Ovary (tissue), 7 donors: Measurements from ENCODE around the gene SWAP70.

- PRO-cap, 7 experiments: peak in 7 of 7 experiments; most common plus-strand start chr11:9264607 (in 3); most common minus-strand start chr11:9264502 (in 2)
- RAMPAGE, long total RNA, 2 experiments: no peak in any of the 2 experiments
These were observed 549 bp downstream of the DENND5A start for GRCh38 chr11:9264361-9265240.

- PRO-cap, 7 experiments: no peak in any of the 7 experiments
- RAMPAGE, long total RNA, 2 experiments: no peak in any of the 2 experiments
These were observed 8.3 kb upstream of the DENND5A start for GRCh38 chr11:9273203-9274118.

DNA sequence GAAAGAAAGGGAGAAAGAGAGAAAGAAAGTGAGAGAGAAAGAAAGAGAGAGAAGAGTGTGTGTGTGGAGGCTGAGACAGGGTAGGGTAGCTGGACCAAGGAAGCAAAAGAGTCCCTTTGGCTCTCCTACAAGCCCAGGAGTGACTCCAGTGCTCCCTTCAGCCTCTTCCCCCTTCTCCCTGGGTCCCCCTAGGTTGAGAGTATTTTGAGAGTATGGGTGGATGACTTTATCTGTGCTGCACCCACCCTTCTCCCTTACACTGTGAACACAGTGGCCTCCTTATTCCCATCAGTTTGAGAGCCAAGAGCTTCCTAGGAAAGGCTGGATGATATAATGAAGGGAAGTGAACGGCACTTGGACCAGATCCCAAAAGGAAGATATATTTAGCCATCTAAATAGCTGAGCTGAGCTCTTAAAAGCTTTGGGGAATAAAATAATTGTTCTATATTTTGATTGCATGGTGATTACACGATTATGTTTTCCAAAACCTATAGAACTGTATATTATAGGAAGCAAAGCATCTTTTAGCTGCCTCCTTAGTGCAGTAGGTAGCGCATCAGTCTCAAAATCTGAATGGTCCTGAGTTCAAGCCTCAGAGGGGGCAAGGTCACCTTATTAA is 9.7 kb upstream of the DENND5A start:
- PRO-cap, 7 experiments: no peak in any of the 7 experiments
- RAMPAGE, long total RNA, 2 experiments: no peak in any of the 2 experiments

- PRO-cap, 7 experiments: no peak in any of the 7 experiments
- RAMPAGE, long total RNA, 2 experiments: no peak in any of the 2 experiments
These were observed 4.6 kb upstream of the TMEM41B start for GRCh38 chr11:9318677-9319781.

- PRO-cap, 7 experiments: no peak in any of the 7 experiments
- RAMPAGE, long total RNA, 2 experiments: no peak in any of the 2 experiments
These were observed 38.2 kb downstream of the IPO7 start for GRCh38 chr11:9422365-9423272.

GRCh38 chr11:9529954-9530701 is 43.3 kb upstream of the WEE1 start:
- PRO-cap, 7 experiments: peak in 3 of 7 experiments; most common plus-strand start chr11:9530578 (in 1); most common minus-strand start chr11:9530478 (in 1)
- RAMPAGE, long total RNA, 2 experiments: no peak in any of the 2 experiments

DNA sequence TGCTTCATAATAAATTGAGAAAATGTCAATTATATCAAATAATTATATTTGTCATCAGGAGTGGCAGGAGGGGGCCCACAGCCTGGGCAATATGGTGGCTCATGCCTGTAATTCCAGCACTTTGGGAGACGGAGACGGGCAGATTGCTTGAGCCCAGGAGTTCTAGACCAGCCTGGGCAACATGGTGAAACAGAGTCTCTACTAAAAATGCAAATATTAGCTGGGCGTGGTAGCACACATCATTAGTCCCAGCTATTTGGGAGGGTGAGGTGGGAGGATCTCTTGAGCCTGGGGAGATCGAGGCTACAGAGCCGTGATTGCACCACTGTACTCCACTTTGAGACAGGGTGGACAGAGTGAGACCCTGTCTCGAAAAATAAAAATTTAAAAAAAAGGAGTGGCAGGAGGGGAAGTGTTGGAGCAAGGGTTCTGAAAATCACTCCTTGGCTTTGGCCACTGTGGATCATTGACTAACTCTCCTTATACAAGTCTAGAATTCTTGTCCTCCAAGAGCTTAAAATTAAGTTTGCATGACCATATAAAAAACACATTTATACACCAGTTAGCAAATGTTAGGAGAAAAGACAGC is 2.4 kb upstream of the WEE1 start:
- PRO-cap, 7 experiments: no peak in any of the 7 experiments
- RAMPAGE, long total RNA, 2 experiments: no peak in any of the 2 experiments

DNA sequence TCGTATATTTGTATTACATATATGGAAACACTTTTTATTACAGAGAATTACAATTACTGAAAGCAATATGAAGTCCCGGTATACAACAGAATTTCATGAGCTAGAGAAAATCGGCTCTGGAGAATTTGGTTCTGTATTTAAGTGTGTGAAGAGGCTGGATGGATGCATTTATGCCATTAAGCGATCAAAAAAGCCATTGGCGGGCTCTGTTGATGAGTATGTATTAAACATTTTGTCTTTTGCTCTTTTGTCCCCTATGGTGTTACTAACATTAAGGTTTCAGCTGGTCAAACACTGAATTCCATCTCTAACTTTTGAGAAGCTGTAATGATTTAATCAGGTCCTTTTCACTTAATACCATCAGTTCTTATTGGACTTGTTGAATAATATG is 3.0 kb downstream of the WEE1 start:
- PRO-cap, 7 experiments: no peak in any of the 7 experiments
- RAMPAGE, long total RNA, 2 experiments: no peak in any of the 2 experiments

DNA sequence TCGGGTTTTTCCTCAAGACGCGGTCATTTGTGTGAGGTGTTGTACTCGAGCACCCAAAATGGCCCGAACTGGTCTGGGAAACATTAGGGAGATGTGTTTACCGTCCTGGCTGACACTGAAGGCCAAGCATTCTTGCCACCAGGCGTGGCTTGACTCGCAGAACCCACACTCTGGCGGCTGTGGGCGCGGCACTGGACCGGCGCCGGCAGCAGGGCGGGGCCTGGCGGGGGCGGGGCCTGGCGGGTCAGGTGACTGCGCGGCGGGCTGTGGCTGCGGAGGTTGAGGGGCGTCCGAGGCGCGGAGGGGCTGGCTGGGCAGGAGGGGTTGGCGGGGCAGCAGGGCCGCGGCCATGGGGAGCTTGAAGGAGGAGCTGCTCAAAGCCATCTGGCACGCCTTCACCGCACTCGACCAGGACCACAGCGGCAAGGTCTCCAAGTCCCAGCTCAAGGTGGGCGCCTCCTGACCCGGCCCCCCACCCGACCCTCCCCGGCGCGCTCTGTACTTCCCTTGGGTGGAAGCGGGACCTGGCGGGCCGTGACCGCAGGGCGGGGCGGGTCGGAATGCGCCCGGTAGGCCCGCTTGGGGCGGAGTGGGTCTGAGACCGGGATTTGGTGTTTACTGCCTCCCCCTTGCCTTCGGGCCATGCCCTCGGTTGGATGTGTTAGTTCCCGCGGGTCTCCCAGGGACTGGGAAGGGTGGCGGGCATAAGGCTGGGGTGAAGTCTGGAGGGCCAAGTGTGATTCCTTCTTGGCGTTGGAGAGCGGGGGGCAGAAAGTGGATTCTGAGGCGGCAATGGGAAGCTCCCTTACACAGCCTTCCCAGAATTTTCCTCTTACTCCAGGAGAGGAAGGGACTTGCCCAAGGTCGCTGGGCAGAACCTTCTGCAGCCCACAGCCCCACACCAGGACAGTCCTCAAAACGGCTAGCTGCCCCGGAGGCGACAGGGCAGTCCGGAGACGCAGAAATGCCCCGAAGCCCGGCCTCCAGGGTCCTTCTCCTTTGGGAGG is at the start of gene SWAP70:
Gene SWAP70 (plus strand): TSS at position 247 of the 1,007 bp plus-strand sequence.
- PRO-cap, 7 experiments: peak in 7 of 7 experiments; most common plus-strand start position 247 of the sequence (in 3); most common minus-strand start position 181 of the sequence (in 6)
- RAMPAGE, long total RNA, 2 experiments: start-site peak on the plus strand in 2 of 2 experiments, centred at positions 272 to 351 of the sequence, 23 to 107 reads per replicate

DNA sequence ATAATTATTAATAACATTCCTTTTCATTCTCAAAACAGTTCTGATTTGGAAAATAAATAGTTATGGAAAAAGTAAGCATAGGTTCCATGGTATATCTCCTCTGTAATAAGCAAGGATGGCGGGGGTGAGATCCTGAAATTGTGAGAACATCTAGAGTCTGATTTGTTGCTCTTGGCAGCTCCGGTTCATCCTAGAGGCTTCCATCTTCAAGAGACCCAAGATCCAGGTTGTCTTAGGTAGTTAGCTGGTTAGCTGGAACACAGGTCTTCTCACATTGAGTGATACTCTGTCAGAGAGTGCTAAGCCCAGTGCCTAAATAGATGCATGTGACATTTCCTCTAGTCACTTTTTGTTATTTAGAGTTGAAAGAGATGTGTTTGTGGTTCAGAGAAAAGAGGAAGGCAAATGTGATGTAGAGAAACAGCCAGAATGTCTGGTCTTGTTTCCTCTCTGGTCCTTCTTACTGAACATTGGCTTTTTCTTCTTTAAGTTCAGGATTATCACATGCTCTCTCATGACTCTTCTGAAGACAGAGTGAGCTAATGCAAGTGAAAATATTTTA is 75.2 kb downstream of the SWAP70 start:
- PRO-cap, 7 experiments: no peak in any of the 7 experiments
- RAMPAGE, long total RNA, 2 experiments: no peak in any of the 2 experiments

GRCh38 chr11:9849829-9850400 is 186.0 kb downstream of the SWAP70 start:
- PRO-cap, 7 experiments: no peak in any of the 7 experiments
- RAMPAGE, long total RNA, 2 experiments: no peak in any of the 2 experiments

DNA sequence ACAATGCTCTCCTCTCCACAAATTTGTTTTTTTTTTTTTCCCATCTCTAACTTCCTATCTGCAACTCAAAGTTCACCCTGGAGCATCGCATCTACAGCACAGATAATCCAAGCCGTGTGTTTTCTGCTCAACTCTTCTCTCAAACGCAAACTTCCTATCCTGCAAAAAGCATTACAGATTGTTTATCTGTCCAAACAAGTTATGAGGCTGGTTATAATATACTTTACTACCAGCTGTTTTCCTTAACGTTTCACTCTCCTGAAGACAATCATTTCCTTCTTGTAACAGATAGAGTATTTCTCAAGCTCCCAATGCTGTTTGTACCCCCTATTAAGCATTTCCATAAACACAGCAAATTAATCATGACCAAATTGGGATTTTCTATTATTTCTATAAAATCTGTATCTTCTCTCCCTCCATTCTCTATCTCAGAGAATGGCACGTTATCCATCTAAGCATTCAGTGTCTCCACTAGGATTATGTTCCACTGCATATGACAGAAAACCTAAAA is 84.7 kb downstream of the SBF2 start:
- PRO-cap, 7 experiments: no peak in any of the 7 experiments
- RAMPAGE, long total RNA, 2 experiments: start-site peak on the minus strand in 1 of 2 experiments, centred at position 206 of the sequence, 15 reads per replicate

DNA sequence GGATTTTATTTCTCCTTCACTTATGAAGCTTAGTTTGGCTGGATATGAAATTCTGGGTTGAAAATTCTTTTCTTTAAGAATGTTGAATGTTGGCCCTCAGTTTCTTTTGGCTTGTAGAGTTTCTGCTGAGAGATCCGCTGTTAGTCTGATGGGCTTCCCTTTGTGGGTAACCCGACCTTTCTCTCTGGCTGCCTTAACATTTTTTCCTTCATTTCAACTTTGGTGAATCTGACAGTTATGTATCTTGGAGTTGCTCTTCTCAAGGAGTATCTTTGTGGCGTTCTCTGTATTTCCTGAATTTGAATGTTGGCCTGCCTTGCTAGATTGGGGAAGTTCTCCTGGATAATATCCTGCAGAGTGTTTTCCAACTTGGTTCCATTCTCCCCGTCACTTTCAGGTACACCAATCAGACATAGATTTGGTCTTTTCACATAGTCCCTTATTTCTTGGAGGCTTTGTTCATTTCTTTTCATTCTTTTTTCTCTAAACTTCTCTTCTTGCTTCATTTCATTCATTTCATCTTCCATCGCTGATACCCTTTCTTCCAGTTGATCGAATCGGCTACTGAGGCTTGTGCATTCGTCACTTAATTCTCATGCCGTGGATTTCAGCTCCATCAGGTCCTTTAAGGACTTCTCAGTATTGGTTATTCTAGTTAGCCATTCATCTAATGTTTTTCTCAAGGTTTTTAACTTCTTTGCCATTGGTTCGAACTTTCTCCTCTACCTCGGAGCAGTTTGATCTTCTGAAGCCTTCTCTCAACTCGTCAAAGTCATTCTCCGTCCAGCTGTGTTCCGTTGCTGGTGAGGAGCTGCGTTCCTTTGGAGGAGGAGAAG is 63.3 kb downstream of the SBF2 start:
- PRO-cap, 7 experiments: no peak in any of the 7 experiments
- RAMPAGE, long total RNA, 2 experiments: start-site peak on the minus strand in 1 of 2 experiments, centred at position 589 of the sequence, 17 reads per replicate

- PRO-cap, 7 experiments: no peak in any of the 7 experiments
- RAMPAGE, long total RNA, 2 experiments: no peak in any of the 2 experiments
These were observed 5.1 kb downstream of the SBF2 start for GRCh38 chr11:10288754-10289429.

- PRO-cap, 7 experiments: no peak in any of the 7 experiments
- RAMPAGE, long total RNA, 2 experiments: no peak in any of the 2 experiments
These were observed 1.7 kb upstream of the ADM start for GRCh38 chr11:10303105-10303668.

- PRO-cap, 7 experiments: peak in 5 of 7 experiments; most common plus-strand start chr11:10307749 (in 3); most common minus-strand start chr11:10307531 (in 4)
- RAMPAGE, long total RNA, 2 experiments: no peak in any of the 2 experiments
These were observed 2.4 kb downstream of the ADM start for GRCh38 chr11:10306934-10307923.

DNA sequence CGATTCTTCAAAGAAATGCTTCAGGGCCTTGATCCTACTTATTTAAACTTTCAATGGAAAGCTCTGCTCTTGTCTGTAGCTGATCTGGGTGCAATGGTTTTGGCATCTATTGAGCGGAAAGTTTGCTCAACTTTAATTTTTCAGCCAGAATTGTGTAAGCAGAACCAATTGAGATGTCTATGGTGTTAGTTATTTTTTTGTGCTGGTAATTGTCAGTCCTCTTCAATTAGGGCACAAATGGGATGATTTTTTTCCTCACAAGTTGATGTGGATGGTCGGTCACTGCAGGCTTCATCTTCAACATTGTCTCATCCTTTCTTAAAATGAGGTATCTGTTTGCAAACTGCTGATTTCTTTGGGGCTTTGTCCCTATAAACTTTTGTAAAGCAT is 67.5 kb downstream of the ADM start:
- PRO-cap, 7 experiments: no peak in any of the 7 experiments
- RAMPAGE, long total RNA, 2 experiments: no peak in any of the 2 experiments

DNA sequence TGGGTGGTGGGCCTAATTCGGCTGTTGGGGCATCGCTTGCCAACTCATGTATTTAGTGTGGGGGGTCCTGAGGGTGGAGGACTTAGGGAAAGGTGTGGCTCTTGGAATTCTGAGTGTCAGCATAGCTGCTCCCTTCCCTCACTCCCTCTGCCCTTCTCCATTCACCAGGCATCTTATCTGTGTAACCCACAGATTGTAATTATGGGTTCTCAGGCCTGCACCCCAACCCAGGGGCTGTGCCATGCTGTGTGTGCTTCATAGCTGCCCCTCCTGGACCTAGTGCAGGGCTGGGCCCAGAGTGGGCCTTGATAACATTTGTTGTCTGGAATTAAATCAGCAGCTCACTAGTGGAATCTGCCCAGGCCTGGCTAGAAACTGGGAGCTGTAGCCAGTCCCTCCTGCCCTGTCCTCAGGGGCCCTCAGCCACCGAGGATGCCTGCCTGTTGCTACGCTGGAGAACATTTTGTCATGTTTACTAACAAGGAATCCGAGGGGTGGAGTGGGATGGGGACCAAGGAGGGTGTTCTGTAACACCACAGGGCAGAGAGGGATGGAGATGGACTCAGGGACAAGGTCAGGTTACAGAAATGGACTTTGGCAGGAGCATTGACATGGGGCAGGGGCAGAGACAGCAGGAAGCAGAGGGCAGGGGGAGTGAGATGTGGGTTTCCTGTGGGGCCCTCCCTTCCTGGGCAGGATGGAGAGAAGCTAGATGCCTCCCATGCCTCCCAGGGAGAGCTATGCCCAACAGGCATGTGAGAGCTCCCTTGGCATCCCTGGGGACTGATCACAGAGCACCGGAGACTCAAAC is 46.0 kb upstream of the AMPD3 start:
- PRO-cap, 7 experiments: no peak in any of the 7 experiments
- RAMPAGE, long total RNA, 2 experiments: no peak in any of the 2 experiments

DNA sequence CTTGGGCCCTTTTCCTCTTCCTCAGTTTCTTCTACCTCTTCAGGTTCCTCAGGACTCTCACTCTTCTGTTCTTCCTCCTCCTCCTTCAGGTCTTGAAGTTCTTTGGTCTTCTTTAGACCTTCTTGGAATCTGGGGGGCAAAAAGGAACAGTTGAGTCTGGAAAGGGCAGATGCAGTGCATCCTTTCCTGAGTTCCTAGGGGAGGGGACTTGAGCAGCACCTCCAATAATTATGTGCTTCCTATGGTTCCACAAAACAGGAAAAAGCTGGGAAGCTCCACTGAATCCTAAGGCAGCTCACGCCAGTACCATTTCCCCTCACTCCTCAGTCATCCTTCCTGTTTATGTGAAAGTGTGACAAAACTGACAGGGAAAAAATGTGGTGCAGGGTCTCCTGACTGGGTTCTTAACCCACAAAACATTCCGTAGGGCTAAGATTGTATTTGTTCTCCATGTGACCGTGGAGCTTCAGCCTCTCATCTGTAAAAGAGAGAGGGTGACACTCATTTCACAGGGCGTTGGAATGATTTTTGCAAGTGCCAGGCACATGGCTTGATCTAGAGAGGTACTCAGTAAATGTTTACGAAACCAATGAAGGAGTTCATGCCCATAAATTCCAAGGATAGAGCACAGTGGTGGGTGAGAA is 12.1 kb upstream of the LYVE1 start:
- PRO-cap, 7 experiments: no peak in any of the 7 experiments
- RAMPAGE, long total RNA, 2 experiments: no peak in any of the 2 experiments

DNA sequence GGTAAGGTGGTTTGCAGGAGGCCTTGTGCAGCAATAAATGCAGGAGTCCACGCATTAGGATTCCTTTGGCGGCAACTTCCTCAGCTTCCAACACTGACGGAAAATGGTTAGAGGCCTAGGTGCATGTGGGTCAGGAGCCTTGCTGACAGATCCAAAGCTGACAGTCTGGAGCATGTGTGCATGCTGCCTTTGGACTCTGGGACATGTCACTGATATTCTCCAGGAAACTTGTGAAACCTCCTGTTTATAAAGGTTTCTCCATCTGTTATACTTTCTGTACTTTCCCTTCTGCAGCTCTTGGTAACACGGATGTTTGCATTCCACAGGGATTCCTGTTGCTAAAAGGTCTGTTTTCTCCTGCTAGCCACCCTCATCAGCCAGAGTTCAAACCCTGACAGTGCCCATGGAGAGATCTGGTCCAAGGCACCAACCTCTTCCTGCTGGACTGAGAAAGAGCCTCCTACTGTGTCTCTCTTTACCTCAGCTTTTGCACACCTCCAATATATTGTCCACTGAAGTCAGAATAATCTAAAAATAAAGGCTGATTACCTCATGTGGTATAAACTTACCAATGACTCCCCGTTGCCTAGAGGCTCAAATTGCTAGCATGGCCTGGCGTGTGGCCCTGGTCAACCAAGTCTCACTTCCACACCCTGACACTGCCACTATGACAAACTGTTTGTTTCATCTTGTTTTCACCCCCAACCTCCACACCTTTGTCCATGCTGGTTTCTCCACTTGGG is 31.1 kb upstream of the LYVE1 start:
- PRO-cap, 7 experiments: no peak in any of the 7 experiments
- RAMPAGE, long total RNA, 2 experiments: no peak in any of the 2 experiments